Measurements from ENCODE around the gene ENSG00000285566.

- PRO-cap = no peak
These were observed 1730.2 kb upstream of the PRR20A start for GRCh38 chr13:55410429-55410943.

- PRO-cap = no peak
These were observed 1141.0 kb upstream of the PRR20A start for GRCh38 chr13:55999619-56000126.

GRCh38 chr13:56735283-56735874, 405.3 kb upstream of the PRR20A start:
- PRO-cap = no peak

DNA sequence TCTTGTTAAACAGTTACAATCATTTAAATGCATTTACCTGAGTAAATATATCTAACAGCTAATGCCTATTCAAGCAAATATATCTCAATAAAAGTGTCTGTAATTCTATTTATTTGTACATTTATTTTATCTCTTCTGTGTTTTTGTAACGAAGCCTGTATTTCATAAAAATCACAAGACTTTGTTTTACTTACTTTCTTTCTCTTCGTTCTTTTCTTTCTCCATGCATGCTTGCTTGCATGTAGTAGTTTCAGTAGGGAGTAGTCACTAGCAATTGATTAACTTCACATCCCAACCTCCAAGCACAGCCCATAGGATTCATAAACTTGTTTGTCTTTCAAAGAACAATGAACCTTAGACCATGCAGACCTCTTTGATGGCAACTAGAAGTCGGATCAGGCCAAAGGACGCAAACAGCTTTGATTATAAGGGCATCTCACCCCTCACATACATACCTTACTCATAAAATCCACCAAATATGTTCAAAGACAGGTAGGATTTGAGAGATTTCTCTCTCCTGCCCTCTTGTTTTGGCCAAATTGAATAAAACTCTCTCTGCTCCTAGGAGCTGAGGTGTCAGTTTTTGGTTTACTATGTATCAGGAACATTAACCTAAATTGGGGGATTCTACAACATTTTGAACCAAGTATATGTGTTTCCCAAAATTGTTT, 3.1 kb upstream of the PRR20A start:
- PRO-cap = no peak

DNA sequence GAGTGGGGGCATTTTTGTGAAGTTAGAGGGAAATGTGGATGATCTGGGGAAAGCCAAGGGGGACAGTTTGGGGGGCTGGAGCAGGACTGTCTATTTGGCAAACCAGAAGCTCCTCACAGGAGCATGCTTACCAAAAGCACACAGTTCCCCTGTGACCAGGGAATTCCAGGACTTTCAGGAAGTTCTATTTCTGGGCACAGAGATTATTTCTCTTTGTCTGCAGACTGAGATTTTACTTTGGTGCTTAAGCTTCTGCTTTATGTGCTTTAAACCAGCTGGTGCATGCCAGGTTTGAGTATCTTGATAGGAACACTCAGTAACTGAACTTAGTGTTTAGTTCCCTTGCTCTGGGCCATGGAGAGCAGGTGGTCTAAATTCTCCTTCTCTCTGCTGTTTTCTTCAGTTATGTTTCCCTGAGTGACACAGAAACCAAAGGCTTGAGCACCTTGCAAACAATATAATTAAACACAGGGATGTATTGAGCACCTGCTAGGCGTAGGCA, 525.2 kb downstream of the DIAPH3 start:
- PRO-cap = no peak

DNA sequence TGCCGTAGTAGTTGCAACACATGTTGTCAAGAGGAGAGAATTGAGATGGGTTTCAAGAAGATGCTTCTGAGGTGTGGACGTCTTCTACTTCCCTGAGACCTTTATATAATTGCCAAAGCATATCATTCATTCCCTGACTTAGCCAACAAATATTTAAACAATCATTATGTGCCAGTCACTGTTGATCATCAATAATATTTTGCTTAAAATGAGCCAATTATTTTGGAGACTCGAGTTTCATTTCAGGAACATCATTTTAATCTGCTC, at the start of gene ENSG00000285566:
ENSG00000285566 (minus strand) TSS at position 82 of the 267 bp plus-strand sequence.
- PRO-cap = no peak

DNA sequence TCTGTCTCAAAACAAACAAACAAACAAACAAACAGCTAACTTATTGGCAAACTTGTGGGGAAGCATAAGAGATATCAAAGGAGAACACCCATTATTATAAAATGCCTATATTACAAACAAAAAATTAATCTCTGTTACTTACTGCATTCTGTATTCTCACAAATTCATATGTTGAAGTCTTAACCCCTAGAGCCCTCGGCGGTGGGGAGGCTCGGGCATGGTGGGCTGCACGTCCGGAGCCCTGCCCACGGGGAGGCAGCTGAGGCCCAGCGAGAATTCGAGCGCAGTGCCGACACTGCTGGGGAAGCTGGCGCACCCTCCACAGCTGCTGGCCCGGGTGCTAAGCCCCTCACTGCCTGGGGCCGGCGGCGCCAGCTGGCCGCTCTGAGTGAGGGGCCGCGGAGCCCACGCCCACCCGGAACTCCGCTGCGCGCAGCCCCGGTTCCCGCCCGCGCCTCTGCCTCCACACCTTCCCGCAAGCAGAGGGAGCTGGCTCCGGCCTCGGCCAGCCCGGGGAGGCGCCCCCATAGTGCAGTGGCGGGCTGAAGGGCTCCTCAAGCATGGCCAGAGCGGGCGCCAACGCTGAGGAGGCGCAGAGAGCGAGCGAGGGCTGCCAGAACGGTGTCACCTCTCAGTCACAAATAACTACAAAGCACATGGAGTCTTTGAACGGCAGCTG, 1316.8 kb upstream of the ENSG00000285566 start:
- PRO-cap = no peak

GRCh38 chr13:65940883-65941401, 1289.2 kb downstream of the PCDH9 start:
- PRO-cap = no peak

DNA sequence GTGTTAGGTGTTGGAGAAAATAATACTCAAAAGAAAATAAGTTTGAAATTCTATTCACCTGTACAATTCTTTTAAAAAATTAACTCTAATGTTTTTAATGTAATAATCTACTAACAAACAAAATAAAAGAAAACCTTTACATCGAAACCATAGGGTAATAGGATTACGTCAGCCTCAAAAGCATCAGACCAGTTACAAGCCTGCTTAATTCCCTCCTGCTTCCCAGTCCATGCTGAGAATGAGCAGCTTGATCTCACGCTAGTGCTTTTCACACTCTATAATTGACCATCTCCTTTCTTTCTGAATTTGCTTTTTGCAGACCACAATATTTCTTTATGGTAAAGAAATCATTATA, 160.8 kb downstream of the PCDH9 start:
- PRO-cap = no peak

- PRO-cap = no peak
These were observed 168.3 kb downstream of the KLHL1 start for GRCh38 chr13:69939946-69940366.

DNA sequence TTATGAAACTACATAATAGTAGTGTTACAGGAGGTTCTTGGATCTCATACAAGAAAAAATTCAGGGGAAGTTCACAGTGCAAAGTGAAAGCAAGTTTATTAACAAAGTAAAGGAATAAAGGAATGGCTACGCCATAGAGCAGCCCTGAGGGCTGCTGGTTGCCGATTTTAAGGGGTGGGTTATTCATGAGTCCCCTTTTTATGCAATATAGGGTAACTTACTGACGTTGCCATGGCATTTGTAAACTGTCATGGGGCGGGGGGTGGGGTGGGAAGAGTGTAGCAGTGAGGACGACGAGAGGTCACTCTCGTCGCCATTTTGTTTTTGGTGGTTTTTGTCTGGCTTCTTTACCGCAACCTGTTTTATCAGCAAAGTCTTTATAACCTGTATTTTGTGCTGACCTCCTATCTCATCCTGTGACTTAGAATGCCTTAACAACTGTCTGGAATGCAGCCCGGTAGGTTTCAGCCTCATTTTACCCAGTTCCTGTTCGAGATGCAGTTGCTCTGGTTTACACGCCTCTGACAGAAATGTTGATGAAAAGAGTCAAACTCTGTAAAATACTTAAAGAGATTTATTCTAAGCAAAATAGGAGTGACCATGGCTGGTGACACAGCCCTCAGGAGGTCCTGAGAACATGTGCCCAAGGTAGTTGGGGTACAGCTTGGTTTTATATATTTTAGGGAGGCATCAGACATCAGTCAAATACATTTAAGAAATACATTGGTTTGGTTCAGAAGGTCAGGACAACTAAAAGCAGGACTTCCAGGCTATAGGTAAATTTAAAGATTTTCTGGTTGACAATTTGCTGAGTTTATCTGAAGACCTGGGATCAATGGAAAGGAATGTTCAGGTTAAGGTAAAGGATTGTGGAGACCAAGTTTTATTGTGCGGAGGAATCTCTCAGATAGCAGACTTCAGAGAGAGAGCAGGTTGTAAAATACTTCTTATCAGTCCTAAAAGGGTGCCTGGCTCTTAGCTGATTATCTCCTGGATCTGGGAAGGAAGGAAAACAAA, 851.9 kb downstream of the DACH1 start:
- PRO-cap = no peak

- PRO-cap = no peak
These were observed 575.9 kb downstream of the DACH1 start for GRCh38 chr13:71290812-71291829.

DNA sequence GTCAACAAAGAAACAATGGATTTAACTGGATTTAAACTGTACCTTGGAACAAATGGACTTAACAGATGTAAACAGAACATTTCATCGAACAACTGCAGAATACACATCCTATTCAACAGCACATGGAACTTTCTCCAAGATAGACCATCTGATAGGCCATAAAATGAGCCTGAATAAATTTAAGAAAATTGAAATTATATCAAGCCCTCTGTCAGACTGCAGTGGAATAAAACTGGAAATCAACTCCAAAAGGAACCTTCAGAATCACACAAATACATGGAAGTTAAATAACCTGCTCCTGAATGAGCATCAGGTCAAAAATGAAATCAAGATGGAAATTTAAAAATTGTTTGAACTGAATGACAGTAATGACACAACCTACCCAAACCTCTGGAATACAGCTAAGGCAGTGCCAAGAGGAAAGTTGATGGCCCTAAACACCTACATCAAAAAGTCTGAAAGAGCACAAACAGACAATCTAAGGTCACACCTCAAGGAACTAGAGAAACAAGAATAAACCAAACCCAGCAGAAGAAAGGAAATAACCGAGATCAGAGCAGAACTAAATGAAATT, 116.1 kb downstream of the PIBF1 start:
- PRO-cap = no peak

DNA sequence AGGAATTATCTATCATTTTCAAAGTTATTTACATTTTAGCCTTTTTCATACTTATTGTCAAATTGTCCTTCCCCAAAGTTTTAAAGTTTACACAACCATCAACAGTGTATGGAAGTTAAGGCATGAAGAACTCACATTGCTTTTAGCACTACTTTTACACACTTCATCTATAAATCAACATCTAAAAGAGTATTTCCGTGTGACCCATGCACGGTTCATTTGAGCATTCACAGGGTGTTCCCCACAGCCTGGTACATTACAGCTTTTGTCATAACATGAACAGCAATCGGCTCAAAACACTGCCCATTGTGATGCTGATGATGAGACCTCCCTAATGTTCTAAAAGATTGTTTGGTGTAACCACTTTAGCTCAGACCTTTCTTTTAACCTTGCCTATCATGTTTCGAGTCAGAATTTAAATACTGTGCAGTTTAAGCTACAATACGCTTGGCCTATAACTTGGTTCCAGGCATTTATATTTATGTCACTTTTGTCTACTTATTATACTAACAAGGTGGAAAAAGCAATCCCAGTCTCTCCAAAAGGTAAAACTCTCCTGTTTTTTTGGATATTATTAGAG, 4.1 kb upstream of the KLF5 start:
- PRO-cap = no peak

DNA sequence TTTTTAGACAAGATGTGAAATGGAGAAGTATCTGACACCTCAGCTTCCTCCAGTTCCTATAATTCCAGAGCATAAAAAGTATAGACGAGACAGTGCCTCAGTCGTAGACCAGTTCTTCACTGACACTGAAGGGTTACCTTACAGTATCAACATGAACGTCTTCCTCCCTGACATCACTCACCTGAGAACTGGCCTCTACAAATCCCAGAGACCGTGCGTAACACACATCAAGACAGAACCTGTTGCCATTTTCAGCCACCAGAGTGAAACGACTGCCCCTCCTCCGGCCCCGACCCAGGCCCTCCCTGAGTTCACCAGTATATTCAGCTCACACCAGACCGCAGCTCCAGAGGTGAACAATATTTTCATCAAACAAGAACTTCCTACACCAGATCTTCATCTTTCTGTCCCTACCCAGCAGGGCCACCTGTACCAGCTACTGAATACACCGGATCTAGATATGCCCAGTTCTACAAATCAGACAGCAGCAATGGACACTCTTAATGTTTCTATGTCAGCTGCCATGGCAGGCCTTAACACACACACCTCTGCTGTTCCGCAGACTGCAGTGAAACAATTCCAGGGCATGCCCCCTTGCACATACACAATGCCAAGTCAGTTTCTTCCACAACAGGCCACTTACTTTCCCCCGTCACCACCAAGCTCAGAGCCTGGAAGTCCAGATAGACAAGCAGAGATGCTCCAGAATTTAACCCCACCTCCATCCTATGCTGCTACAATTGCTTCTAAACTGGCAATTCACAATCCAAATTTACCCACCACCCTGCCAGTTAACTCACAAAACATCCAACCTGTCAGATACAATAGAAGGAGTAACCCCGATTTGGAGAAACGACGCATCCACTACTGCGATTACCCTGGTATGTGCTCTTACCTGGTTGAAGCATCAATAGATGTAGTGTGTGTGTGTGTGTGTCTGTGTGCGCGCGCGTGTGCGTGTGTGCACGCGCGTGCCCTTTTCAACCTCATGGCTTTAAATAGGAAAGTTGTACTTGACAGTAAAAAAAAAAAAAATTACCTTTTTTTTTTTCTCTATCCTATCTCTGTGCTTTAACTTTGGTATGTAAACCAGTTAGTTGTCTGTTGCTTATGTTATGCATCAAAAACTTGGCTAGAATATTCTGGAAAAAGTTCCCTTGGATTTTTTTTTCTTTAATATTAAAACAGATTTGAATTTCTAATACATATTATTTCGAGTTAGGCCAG, 3.5 kb downstream of the KLF5 start:
- PRO-cap = bidirectional peak, plus-strand start at position 254 of the sequence, minus-strand start at position 121 of the sequence; unidirectional peak, plus-strand start at position 664 of the sequence

GRCh38 chr13:73065883-73066642, 7.3 kb downstream of the KLF5 start:
- PRO-cap = no peak

DNA sequence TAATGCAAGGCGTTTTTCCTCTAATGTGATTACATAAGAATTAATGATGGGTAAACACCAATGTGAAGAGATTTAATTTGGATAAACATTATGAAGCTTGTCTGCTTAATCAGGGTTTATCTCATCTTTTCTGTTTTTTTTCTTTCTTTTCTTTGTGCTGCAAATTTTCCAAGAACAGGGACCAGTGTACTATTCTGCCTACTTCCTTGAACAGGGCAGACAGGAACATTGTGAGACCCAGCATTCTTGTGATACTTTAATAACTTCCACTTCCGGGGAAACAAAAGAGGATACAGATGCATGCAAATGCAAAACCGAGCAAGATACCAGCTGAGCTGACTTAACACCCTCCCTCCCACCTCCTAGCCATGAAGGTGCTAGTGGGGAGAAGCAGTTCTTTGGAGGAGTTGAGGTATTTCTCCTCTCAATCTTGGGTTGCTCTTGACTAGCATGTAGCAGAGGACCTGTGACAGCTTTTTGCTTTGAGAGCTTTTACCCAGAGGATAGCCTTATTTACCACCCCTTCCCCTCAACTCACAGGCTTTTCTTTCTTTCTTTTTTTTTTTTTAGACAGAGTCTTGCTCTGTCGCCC, 111.1 kb downstream of the KLF5 start:
- PRO-cap = no peak

- PRO-cap = no peak
These were observed 130.5 kb downstream of the KLF5 start for GRCh38 chr13:73189339-73189721.

DNA sequence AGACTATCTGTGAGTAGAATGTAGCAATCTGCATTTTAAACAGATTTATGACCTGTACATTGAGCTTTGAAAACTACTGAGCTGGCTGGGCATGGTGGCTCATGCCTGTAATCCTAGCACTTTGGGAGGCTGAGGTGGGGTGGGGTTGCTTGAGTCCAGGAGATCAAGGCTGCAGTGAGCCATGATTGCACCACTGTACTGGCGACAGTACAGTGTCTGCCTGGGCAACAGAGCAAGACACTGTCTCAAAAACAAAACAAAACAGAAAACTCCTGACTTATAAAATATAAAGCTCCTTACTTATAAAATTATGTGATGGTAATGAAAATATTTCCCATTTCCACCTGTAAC, 235.3 kb downstream of the KLF5 start:
- PRO-cap = unidirectional peak, plus-strand start at position 212 of the sequence

DNA sequence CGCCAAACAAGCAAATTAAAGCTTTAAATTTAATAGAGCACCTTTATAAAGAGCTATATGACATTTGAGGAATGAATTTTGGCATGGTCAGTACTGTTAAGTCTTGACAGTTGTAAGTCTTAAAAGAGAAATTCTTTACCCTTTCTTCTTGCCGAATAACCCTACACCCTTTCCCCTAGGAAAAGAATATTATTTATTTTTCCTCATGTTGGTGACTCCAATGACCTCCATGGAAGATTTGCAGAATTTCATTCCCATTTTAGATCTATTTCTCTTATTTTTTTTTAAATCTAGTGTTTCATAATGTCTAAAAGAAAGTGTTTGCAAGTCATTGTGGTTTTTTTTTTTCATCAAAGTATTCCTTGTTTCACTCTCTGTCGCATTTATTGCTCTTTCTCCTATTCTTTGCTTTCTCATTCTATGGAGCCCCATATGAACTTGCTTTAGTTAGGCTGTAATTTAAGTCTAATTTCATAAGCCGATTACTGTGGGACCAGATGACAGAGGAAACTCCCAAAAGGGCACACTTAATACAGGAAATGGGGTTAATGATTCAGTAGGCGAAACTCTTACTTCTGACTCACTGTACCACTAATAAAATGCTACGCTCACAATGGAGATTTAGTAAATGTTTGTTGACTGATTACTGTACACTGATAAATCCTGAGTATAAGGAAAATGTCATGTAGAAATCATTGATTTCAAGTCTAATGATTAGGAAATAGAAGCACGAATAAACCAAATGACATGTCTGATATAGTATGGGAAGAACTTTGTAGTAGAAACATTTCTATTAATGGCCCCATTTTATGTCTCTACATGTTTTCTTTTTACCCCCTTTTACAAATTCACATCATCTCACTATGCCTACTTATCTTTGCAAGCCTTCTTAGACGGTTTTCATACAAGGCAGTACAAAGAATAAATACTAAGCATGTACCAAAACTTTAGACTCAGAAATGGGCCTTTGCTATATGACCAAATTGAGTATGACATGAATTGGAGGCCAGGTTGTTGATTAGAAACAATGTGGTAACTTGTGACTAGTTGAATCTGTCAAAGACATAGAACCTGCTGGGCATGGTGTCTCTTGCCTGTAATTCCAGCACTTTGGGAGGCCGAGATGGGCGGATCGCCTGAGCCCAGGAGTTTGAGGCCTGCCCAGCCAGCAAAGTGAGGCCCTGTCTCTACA, 276.4 kb downstream of the KLF5 start:
- PRO-cap = no peak

All from duodenum (tissue), 1 donor.